Amniotic epithelial cell (primary cell): ENCODE measurements around the genes TCAP, PGAP3 and CSF3.

DNA sequence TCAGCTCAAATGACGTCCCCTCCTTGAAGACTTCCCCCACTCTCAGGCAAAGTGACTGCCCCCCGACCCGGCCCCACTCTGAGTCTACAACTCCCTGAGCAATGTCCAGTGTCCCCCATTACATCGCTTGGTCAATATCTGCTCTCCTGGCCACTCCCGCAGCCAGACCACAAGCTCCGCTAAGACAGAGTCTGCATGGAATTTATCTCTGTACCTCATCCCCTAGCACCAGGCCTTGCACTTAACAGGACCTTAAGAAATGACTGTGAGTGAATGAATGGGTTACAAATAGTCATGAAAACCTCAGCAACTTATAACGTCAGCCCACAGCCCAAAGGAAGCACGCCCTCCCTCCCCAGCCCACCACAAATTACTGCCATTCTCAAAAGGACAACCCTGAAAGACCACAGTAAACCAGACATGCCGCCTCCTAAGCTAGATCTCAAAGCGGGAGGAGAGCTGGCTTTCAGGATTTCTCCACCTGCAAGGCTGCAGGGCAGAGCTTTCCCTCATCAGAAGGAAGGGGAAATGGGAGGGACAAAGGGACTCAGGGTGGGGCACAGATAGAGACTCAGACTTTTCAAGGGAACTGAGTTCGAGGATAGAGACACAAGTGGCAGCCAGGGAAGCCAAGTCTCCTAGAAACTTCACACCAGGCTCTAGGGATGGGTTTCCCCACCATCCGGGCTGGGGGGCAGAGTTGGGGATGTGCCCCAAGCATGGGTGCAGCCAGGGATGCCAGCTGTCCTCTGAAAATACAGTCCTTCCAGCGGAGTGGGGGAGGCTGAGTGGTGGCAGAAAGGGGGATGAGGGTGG, 56.8 kb downstream of the PLXDC1 start:
- RRBS, result no CpG with 5 or more reads among the region's 13 CpGs

DNA sequence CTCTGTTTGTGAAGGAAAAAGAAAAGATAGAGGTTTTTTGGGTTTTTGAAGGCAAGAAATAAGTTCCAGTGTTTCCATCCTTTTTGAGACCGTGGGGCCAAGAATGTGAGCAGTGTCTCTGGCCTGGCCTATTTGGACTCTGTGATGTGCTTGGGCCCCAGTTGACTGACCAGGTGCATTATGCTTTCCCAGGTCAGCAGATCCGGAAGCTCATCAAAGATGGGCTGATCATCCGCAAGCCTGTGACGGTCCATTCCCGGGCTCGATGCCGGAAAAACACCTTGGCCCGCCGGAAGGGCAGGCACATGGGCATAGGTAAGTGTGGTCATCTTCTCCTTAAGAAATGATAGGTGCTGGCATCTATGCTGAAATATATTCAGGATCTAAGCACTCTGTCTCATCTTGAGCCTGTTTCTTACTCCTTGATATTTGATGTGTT, 2.1 kb downstream of the RPL19 start:
- RRBS, result no CpG with 5 or more reads among the region's 9 CpGs

GRCh38 chr17:39207970-39208602, 8.0 kb downstream of the RPL19 start:
- RRBS, result no CpG with 5 or more reads among the region's 10 CpGs

GRCh38 chr17:39361188-39361652, 40.2 kb downstream of the FBXL20 start:
- RRBS, result no CpG with 5 or more reads among the region's 2 CpGs

- RRBS, result 2% methylated on average over 27 of the region's 106 CpGs
Measured at GRCh38 chr17:39401708-39403012, 734 bp upstream of the FBXL20 start.

DNA sequence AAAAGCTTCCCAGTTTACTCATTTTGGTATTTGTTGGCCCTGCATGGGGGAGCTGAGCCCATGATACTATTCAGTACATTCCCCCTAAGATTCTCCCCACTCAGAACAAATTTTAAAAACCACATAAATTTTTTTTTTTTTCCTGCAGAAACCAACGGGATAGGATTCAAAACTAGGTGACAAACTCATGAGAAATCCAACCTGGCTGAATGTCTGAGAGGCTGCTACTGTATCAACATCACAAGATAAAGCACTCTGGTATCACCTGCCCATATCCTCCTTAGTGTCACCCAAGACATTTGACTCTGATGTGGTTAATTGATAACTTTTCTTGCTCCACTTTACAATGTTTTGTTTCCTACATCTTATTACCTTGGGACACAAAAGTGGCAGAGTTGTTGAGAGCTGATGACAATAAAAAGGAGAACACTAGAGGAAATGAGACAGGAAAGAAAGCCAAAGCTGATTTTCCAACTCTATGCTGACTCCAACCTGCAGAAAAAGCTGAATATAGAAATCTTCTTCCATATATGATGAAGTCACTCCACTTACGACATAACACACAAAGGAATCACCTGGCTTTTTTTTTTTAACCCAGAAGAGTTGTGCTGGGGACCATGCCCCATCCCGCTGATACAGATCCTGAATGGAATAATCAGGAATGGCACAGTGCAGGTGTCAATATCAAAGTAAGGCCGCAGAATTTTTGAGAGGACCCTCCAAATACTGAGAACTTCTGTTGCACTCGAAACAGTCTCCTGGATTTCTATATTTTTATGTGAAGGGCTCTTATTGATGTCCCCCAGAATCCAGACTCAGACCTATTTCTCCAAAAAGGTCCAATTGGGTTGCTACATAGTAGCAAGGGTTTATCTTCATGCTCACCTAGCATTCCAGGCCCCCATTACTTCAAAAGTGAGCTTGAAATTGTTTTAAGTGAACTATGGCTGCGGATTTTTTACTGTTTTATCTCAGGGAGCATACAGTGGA, 4.2 kb upstream of the FBXL20 start:
- RRBS, result no CpG with 5 or more reads among the region's 6 CpGs

DNA sequence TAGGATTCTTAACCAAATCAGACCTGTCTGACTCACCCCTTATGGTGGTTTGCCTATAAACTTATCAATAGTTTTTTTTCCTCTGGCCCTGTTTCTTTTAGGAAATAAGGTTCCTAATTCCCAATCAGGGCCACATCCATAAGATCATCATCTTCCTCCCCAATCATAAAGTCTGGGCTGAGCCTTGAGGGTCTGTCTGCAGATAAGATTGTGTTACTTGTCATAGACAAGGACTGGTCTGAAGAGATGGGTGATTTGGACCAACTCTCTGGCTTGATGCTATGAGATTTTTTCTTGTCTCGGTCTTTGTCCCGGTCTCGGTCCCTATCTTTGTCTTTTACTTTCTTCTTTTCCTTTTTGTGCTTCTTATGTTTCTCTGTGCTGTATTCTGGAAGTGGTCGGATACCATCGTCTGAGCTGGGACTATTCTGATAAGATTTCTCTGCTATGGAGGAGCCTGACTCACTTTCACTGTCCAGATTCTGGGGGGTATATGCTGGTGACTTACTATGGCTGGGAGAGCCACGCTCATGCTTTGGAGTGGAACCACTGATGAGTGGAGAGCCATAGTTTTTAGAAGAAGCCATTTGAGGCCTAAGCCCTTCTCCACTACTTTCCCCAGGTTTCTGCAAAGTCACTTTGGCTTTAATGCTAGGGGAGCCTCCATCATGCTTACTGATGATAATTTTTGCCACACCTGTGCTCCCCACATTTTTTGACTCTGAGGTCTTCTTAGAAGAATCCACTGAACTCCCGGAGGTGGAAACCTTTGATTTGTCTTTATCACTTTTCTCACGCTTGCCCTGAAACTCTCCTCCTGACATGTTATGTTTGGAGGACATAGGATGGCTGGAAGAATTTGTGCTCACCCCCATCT, 6.2 kb upstream of the FBXL20 start:
- RRBS, result no CpG with 5 or more reads among the region's 8 CpGs

- RRBS, result no CpG with 5 or more reads among the region's 4 CpGs
Measured at GRCh38 chr17:39470862-39471910, 9.9 kb downstream of the CDK12 start.

DNA sequence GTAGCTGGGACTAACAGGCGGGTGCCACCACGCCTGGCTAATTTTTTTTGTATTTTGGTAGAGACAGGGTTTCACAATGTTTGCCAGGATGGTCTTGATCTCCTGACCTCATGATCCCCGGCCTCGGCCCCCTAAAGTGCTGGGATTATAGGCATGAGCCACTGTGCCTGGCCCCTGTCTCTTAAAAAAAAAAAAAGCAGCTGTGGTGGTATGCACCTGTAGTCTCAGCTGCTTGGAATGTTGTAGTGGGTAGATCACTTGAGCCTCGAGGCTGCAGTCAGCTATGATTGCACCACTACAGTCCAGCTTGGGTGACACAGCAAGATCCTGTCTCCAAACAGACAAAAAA, 24.2 kb downstream of the CDK12 start:
- RRBS, result 0% methylated on average over 1 of the region's 5 CpGs

- RRBS, result no CpG with 5 or more reads among the region's 12 CpGs
Measured at GRCh38 chr17:39627935-39628973, 1.5 kb downstream of the PPP1R1B start.

DNA sequence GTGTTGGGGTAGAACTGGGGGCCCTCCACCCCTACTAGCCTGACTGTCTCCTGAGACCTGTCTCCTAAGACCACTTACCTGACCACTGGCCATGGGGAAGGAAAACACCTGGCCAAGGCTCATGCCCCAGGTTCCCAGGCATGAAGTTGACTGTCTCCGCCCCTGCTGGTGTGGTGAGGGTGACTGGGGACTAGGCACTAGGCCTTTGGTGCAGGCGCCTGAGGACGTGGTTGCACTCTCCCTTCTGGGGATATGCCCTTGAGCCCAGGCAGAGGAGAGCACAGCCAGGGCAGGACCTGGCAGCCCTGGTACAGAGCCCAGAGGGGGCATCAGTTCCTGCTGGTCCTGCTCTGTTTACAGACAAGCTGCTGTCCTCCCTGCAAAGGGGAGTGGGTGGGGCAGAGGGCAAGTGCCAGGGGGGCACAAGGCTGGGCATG, 469 bp upstream of the TCAP start:
- RRBS, result no CpG with 5 or more reads among the region's 3 CpGs

GRCh38 chr17:39665099-39665541, at the start of gene TCAP:
TSS of gene TCAP (plus strand) at chr17:39665349.
- RRBS, result 86% methylated on average over 3 of the region's 12 CpGs

DNA sequence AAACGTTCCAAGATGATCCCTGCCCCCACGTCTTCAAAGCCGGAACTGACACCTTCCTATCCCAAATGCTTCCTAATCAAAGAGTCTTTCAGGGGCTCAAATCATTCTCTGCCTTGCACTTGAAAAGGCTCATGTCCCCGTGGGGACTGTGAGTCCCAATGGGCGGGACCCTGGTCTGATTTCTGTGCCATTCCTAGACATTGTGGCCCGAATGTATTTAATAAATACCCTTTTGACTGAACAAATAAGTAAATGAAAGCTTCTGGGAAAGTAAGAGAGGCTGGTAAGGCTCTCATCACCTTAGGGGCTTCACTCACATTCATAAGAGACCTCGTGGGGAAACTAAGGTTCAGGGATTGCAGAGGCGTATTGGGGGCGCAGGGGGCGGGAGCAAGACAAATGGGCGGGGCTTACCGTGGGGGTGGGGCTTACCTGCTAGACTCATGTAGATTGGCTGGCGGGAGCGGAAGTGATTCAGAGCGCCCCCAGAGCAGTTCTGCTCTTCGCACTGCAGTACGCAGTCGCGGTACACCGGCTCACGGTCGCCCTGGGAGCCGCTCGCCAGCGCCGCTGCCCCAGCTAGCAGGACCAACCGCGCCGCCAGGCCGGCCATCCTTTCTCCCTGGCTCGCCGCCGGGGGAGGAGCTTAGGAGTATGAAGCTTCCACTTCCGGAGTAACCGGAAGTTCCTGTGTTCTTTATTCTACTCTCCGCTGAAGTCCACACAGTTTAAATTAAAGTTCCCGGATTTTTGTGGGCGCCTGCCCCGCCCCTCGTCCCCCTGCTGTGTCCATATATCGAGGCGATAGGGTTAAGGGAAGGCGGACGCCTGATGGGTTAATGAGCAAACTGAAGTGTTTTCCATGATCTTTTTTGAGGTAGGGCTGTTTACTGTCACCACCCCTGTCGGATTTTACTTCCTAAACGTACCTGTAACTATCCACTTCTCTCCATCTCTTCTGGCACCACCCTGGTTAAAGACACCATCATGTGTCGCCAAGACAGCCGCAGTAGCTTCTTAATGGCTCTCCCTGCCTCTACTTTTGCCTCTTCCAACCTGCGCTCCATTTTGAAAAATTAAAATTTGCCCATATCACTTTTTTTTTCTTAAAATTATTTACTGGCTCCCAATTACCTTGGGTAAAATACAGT, at the start of gene PGAP3:
Gene PGAP3 (minus strand): TSS at position 656 of the 1,151 bp plus-strand sequence.
- RRBS, result 2% methylated on average over 12 of the region's 49 CpGs

DNA sequence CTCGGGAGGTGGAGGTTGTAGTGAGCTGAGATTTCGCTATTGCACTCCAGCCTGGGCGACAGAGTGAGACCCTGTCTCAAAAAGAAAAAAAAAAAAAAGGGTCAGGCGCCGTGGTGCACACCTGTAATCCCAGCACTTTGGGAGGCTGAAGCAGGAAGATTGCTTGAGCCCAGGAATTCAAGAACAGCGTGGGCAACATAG, 13.7 kb downstream of the ERBB2 start:
- RRBS, result no CpG with 5 or more reads among the region's 6 CpGs

DNA sequence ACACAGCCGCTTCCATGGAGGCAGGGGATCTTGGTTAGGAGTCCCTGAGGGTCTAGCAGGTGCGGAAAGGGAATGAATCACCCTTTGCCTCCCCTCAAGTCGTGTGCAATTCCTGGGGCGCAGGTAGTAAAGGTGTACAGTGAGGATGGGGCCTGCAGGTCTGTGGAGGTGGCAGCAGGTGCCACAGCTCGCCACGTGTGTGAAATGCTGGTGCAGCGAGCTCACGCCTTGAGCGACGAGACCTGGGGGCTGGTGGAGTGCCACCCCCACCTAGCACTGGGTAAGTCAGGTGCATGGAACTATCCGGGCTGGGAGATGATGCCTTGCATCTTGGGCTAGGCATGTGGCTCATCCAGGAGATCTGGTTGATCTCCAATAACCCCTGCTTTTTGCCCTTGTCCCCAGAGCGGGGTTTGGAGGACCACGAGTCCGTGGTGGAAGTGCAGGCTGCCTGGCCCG, 5.1 kb downstream of the GRB7 start:
- RRBS, result no CpG with 5 or more reads among the region's 15 CpGs

- RRBS, result no CpG with 5 or more reads among the region's 6 CpGs
Measured at GRCh38 chr17:39753483-39753798, 15.7 kb downstream of the GRB7 start.

- RRBS, result no CpG with 5 or more reads among the region's 12 CpGs
Measured at GRCh38 chr17:39757779-39758850, 20.4 kb downstream of the GRB7 start.

GRCh38 chr17:39777634-39778375, 40.1 kb downstream of the GRB7 start:
- RRBS, result no CpG with 5 or more reads among the region's 11 CpGs

DNA sequence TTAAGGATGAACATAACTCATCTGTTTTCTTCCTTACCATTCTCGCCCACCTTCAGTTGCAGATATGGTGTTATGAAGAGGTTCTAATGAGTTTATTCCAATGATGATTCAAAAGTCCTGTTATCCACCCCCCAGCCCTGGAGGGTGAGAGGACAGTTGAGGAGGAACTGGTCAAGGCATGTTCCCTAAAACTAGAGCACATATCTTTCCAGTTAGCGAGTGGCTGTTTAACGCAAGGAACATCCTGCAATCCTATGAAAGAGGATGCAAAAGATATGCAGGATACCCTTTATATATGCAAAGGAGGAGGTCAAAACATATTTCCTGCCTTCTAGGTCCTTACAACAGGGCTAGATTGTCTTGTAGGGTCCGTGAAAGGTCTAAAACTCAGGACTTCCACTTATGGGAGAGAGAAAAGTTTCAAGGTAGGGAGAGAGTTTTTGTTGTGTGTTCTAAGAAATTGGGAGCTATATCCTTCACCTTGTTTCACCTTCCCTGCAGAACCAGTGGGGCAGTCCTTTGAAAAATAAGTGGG, 1.2 kb upstream of the PSMD3 start:
- RRBS, result no CpG with 5 or more reads among the region's 4 CpGs

GRCh38 chr17:40015321-40015916, at the start of gene CSF3:
TSS of gene CSF3 (plus strand) at chr17:40015440.
- RRBS, result no CpG with 5 or more reads among the region's 10 CpGs